Right lobe of liver (tissue), 4 donors: ENCODE results near the gene CAPN9.

DNA sequence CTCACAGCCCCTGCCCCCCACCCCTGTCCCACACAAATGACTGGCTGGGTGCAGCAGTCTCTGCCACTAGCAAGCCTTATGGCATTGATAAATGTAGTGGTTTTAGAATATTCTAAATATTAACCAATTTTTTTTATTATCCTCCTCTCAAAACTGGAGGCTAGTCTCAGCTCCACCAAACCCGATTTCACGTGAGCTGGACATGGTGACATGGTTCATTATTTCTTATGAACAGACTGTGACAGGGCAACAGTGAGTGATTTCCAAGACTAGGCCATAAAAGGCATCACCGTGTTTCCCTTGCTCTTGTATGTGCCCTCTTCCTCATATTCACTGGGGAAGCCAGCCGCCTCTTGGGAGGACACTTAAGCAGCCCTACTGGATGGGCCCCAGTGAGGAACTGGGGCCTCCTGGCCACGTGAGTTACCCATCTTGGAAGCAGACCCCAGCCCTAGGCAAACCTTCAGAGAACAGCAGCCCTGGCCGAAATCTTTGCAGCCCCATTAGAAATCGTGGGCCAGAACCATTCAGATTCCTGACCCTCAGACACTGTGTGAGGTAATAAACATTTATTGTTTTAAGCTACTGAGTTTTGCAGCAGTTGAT lies 105.0 kb downstream of the GALNT2 start:
- PRO-cap, 4 experiments = peak in 1 of 4 experiments; most common plus-strand start position 592 of the sequence (in 1)
- RAMPAGE, long total RNA, 2 experiments = no peak in any of the 2 experiments

DNA sequence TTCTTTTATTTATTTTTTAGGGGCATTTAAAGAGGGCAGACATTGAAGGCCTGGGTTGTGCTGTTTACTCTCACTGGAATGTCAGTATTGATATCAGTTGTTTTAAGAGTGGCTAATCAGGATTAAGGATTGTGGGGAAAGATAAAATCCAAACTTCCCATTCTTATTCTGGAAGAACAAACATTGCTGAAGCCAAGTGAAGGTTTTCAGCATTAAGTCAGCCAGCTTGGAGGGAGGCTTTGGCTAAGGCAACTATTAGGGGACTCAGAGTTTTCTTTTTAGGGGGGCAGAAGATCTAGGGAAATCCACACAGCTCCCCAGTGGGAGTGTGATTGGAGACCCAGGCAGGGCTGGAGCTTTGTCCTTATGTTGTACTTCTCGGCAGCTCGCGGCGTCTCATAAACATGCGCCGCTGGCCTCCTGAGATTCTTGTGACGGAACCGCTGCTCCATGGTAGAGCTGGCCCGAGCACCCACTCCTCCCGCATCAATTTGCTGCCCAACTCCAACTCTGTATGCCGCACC lies 143.8 kb downstream of the GALNT2 start:
- PRO-cap, 4 experiments = no peak in any of the 4 experiments
- RAMPAGE, long total RNA, 2 experiments = no peak in any of the 2 experiments

DNA sequence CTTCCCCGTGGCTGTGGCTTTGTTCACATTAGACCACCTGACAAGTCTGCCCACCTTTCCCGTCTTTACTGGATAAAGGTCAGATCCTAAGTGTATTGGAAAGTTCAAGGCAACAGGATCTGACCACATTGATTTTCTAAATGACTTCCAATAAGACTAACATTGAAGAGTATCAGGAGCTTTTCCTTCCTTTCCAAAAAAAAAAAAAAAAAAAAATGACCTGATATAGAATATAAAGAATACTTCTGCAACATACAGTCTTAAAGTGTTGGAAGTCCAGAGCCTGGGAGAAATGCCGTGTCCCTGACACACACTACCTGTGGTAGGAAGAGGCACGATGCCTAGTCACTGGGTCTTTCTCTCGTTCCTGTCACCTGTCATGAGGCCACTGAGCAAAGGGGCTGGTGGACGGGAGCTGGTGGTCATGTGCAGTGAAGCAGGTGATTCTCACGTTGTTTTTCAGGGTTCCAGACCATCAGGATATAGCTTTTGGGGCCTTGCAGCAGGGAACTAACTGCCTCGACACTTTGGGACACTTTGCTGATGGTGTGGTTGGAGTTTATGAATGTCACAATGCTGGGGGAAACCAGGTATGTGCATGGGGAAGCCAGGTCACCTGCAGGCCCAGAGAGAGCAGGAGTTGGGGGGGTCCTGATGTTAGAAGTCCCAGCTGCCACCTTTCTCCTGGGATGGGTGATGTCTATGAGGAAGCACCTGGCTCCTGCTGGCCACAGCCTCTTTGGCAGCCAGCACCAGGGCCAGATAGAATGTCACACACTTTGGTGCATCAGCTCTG lies 161.2 kb downstream of the PGBD5 start:
- PRO-cap, 4 experiments = peak in 1 of 4 experiments; most common plus-strand start position 260 of the sequence (in 1)
- RAMPAGE, long total RNA, 2 experiments = start-site peak on the plus strand in 1 of 2 experiments, centred at position 500 of the sequence, 86 reads per replicate

- PRO-cap, 4 experiments = peak in 1 of 4 experiments; most common plus-strand start chr1:230268671 (in 1)
- RAMPAGE, long total RNA, 2 experiments = no peak in any of the 2 experiments
Observed at GRCh38 chr1:230268245-230268823, 157.8 kb downstream of the PGBD5 start.

DNA sequence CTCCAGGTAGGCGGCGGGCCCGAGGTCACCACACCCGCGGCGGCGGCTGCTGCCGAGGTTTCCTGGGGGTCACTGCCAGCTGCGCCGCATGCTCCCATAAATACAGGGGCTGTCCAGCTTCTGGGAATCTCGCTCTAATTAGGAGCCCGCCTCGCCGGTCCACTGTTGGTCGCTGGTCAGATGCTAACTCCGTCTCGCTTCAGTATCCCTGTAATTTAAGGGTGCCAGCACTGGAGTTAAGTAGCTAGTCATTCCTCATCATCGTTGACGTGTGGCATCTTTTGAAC lies 571 bp upstream of the PGBD5 start:
- PRO-cap, 4 experiments = no peak in any of the 4 experiments
- RAMPAGE, long total RNA, 2 experiments = no peak in any of the 2 experiments

GRCh38 chr1:230567854-230568487 lies 74.3 kb upstream of the COG2 start:
- PRO-cap, 4 experiments = no peak in any of the 4 experiments
- RAMPAGE, long total RNA, 2 experiments = no peak in any of the 2 experiments

- PRO-cap, 4 experiments = peak in 3 of 4 experiments; most common plus-strand start chr1:230681905 (in 3)
- RAMPAGE, long total RNA, 2 experiments = no peak in any of the 2 experiments
Observed at GRCh38 chr1:230681388-230682185, 32.3 kb downstream of the AGT start.

DNA sequence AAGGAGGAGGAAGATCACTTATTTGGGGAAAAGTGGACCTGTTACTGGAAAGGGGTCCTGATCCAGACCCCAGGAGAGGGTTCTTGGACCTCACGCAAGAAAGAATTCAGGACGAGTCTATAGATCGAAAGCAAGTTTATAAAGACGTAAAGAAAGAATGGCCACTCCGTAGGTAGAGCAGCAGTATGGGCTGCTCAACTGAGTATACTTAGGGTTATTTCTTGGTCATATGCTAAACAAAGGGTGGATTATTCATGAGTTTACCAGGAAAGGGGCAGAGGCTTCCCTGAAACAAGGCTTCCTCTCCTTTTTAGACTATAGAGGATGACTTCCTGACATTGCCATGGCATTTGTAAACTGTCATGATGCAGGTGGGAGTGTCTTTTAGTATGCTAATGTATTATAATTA lies 7.4 kb upstream of the CAPN9 start:
- PRO-cap, 4 experiments = no peak in any of the 4 experiments
- RAMPAGE, long total RNA, 2 experiments = no peak in any of the 2 experiments

DNA sequence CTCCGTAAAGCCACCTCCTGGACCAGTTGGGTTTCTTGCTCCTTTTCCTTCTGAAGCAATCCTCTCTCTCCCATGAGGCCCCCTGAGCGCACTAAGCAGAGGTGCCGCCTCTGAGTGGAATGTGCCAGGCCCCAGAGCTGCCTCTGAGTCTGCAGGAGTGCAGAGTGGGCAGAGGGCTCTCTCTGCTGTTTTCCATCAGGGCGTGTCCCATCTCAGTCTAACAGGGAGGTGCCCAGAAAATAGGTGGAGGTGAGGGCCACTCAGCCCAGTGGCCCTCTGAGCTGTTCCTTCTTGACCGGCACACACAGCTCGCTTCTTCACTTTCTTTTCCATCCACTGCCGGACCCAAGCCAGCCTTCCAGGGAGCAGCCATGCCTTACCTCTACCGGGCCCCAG lies at the start of gene CAPN9:
Gene CAPN9 (plus strand): TSS at position 263 of the 396 bp plus-strand sequence.
- PRO-cap, 4 experiments = no peak in any of the 4 experiments
- RAMPAGE, long total RNA, 2 experiments = no peak in any of the 2 experiments

- PRO-cap, 4 experiments = no peak in any of the 4 experiments
- RAMPAGE, long total RNA, 2 experiments = no peak in any of the 2 experiments
Observed at GRCh38 chr1:230753172-230754376, 6.4 kb downstream of the CAPN9 start.

DNA sequence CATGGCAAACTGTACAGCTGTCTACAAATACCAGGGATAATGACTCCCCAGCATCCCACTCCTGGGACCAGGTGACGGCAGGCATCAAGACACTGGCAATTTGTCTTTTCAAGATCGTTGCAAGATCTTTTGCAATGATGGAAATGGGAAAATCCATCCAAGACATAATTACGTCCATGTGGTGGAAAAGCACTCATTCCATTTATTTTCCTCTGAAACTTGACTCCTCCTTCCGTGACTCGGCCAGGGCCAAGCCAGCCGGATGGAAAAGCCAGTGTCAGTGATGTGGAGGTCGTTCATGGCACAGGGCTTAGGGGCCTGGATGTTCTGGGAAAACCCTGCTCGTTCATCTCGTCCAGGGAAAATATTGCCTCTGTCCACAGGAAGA lies 46.3 kb downstream of the C1orf198 start:
- PRO-cap, 4 experiments = no peak in any of the 4 experiments
- RAMPAGE, long total RNA, 2 experiments = no peak in any of the 2 experiments

DNA sequence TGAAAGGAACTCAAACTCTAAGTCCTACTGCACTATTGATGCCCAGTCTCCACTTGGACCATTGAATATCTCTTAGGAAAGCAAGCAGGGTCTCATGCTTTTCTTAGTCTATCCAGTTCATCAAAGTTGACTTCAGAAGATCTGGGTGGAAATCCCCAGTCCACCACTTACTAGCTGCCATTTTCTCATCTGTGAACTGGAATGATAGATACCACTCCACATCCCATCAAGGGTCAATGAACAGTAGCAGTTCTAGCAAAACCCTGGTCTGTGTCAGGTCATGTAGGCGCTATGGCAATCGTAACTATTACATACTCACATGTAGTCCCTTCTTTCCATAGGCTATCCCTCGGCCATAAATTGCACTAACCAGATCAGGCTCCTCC lies 33.6 kb downstream of the TTC13 start:
- PRO-cap, 4 experiments = peak in 1 of 4 experiments; most common plus-strand start position 258 of the sequence (in 1)
- RAMPAGE, long total RNA, 2 experiments = no peak in any of the 2 experiments

DNA sequence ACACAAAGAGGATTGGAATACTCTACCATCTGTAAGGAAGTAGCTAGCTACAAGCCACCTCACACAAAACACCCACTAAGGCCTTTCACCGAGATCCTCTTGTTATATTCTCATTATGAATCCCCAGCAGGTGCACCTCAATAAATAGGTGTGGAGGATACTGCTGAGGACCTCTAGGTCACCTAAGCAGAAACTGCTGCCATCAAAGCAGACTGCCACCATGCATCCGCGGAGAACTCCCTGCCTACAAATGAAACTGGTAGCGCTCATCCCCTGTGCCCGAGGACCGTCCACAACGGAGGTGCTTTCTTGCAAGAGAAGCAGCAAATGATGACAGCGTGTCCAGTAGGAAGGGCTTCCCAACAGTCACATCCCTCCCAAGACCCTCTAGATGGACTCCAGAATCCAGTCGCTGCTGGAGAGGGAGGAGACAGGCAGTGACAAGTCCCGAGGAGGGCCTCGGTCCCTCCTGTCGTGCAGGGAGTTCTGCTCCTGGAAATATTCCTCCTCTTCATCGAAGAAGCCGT lies 20.5 kb downstream of the FAM89A start:
- PRO-cap, 4 experiments = no peak in any of the 4 experiments
- RAMPAGE, long total RNA, 2 experiments = no peak in any of the 2 experiments

DNA sequence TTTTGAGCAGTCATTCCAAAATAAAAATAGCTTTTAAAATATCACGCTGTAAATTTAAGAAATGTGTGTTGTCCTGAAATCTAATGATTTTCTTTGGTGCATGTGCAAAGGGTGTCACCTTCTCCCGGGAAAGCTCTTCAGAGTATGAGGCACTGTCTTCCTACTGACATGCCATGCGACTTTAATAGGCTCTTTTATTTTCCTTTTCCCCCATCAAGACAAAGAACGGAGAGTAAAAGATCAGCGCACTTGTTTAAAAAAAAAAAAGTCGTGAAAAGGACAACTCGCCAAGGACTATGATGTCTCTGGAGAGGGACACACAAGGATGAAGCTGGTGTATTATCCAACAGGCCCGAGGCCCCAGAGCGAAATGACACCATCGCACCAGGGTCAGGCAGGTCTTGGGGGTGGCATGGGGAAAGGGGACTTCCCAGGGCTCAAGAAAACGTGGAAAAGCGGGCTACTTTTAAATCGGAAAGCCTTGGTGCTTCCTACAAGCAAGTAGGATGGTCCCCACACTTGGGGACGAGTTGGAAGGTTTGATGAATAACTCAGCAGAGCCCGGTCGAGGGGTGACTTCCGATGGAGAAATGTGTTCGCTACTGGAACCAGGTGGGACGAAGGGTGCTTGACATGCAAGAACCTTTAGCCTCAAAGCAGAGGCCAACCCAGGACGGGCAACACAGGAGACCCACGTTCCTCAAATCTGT lies 539 bp downstream of the C1orf131 start:
- PRO-cap, 4 experiments = peak in 2 of 4 experiments; most common plus-strand start position 654 of the sequence (in 1); most common minus-strand start position 362 of the sequence (in 2)
- RAMPAGE, long total RNA, 2 experiments = no peak in any of the 2 experiments

DNA sequence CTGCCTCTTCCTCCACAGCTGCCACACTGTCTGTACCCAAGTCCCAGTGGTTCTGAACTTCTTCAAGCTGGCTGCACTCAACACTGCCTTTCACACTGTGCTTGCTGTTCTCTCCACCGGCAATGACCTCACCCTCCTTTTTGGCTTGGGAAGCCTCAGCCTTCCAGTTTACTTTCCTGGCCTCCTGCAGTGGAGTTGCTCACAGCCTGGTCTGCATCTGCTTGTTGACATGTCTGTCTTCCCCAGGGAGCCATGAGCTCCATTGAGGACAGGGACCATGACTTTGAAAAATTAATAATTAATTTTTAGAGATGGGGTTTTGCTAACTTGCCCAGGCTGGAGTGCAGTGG lies 57.2 kb downstream of the DISC1 start:
- PRO-cap, 4 experiments = no peak in any of the 4 experiments
- RAMPAGE, long total RNA, 2 experiments = no peak in any of the 2 experiments

GRCh38 chr1:231986912-231987634 lies 360.5 kb downstream of the DISC1 start:
- PRO-cap, 4 experiments = no peak in any of the 4 experiments
- RAMPAGE, long total RNA, 2 experiments = no peak in any of the 2 experiments

GRCh38 chr1:232589793-232590426 lies 40.0 kb downstream of the SIPA1L2 start:
- PRO-cap, 4 experiments = peak in 1 of 4 experiments; most common plus-strand start chr1:232589967 (in 1)
- RAMPAGE, long total RNA, 2 experiments = no peak in any of the 2 experiments

- PRO-cap, 4 experiments = peak in 3 of 4 experiments; most common plus-strand start chr1:233113258 (in 3); most common minus-strand start chr1:233112982 (in 1)
- RAMPAGE, long total RNA, 2 experiments = no peak in any of the 2 experiments
Observed at GRCh38 chr1:233112611-233113580, 162.5 kb downstream of the NTPCR start.

GRCh38 chr1:233114903-233115425 lies 164.6 kb downstream of the NTPCR start:
- PRO-cap, 4 experiments = peak in 2 of 4 experiments; most common plus-strand start chr1:233115212 (in 2); most common minus-strand start chr1:233115015 (in 1)
- RAMPAGE, long total RNA, 2 experiments = no peak in any of the 2 experiments

- PRO-cap, 4 experiments = peak in 2 of 4 experiments; most common minus-strand start chr1:233479420 (in 1)
- RAMPAGE, long total RNA, 2 experiments = no peak in any of the 2 experiments
Observed at GRCh38 chr1:233479298-233479569, 134.7 kb upstream of the KCNK1 start.